Karpas-422 (cell line): ENCODE data around the gene MCM5.

- PRO-cap: no peak
- RAMPAGE, long total RNA: no peak
Observed at GRCh38 chr22:33490816-33491469, 429.3 kb downstream of the LARGE1 start.

- PRO-cap: bidirectional peak, plus-strand start at chr22:33563547, minus-strand start at chr22:33563332
- RAMPAGE, long total RNA: no peak
Observed at GRCh38 chr22:33563117-33563780, 357.0 kb downstream of the LARGE1 start.

GRCh38 chr22:33568093-33568510 lies 352.2 kb downstream of the LARGE1 start:
- PRO-cap: no peak
- RAMPAGE, long total RNA: no peak

- PRO-cap: no peak
- RAMPAGE, long total RNA: no peak
Observed at GRCh38 chr22:34580428-34580822, 485.5 kb upstream of the ISX start.

DNA sequence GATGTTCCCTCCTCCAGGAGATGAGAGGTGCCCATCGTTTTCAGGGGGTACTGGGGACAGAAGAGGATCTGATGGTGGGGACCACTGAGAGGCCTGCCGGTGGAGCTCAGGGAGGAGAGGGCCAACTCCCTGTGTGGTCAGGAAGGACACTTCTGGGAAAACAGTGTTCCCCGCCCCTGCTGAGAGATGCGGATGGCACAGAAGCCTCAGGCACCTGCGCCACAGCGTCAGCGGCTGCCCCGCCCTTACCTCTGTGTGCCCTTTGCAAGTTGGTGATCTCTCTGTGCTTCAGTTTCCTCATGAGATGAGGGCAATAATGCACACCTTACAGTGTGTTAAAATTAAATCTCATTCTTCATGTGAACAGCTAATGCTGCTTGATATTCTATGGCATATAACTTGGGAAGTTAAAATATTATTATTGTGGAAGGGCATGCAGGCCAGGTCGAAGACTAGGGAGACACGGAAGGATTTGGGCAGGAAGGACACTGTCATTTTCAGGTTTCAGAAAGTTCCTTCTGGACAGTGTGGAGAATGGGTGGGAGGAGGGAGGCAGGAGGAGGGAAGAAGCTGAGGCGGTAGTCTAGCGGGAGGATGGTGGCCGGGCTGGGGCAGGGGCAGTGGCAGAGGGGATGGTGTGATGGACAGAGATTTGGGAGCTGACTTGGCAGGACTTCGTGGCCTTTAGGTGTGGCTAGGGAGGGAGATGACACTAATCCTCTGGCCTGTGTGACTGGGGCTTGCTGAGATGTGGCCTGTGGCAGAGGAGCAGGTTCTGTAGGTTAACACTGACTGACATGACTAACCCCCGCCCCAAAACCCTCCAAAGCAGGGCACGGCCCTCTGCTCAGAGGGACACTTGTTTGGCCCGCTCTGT lies 15.1 kb downstream of the TOM1 start:
- PRO-cap: no peak
- RAMPAGE, long total RNA: no peak

GRCh38 chr22:35381774-35382277 lies 930 bp downstream of the HMOX1 start:
- PRO-cap: no peak
- RAMPAGE, long total RNA: no peak

DNA sequence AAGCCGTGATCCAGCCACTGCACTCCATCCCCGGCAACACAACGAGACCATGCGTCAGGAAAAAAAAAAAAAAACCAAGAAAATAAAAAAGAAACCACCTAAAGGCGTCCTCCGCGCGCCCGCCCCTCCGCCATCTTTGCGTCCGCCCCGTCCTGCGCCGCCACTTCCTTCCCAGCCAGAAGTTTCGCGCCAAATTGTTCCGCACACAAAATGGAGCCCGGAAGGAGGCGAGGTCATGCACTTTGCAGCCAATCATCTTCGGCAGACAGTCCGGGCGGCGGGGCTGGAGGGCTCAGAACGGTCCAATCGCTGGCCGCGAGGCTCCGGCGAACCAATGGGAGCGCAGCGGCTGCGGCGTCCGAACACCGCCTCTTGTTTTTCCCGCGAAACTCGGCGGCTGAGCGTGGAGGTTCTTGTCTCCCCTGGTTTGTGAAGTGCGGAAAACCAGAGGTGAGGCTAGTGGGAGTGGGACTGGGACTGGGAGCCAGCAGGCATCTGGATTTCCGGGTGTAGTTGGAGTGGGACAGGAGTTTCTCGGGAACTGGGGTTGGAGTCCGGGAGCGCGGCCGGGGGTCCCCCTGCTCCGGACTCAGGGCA lies at the start of gene MCM5:
Gene MCM5 (plus strand): TSS at position 382 of the 597 bp plus-strand sequence.
- PRO-cap: bidirectional peak, plus-strand start at position 384 of the sequence, minus-strand start at position 138 of the sequence
- RAMPAGE, long total RNA: no peak

DNA sequence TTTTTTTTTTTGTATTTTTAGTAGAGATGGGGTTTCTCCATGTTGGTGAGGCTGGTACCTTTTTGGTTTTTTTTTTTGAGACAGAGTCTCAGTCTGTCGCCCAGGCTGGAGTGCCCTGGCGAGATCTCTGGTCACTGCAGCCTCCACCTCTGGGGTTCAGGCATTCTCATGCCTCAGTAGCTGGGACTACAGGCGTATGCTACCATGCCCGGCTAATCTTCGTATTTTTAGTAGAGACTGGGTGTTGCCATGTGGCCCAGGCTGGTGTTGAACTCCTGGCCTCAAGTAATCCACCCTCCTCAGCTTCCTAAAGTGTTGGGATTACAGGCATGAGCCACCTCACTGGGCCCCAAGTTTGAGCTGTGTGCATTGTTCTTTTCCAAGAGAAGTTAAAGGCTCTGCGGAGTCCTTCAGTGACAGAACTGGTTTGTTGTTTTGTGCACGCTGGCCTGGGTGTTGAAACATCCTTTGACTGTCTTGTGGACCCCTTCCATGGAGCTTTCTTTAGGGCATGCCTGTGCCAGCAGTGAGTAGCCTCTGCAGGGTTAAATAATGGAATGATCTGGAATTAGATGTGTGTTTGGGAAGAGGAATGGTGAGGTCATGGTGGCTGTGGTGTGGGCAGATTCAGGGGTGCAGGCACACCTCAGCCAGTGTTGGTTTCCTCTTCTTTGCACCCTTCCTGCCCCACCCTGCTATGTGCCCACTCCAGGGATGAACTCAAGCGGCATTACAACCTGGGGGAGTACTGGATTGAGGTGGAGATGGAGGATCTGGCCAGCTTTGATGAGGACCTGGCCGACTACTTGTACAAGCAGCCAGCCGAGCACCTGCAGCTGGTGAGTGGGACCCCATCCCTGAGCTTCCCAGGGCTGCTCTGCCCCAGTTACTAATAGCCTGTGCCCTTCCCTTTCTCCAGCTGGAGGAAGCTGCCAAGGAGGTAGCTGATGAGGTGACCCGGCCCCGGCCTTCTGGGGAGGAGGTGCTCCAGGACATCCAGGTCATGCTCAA lies 2.9 kb downstream of the MCM5 start:
- PRO-cap: no peak
- RAMPAGE, long total RNA: no peak

- PRO-cap: no peak
- RAMPAGE, long total RNA: no peak
Observed at GRCh38 chr22:35426237-35427173, 26.6 kb downstream of the MCM5 start.

DNA sequence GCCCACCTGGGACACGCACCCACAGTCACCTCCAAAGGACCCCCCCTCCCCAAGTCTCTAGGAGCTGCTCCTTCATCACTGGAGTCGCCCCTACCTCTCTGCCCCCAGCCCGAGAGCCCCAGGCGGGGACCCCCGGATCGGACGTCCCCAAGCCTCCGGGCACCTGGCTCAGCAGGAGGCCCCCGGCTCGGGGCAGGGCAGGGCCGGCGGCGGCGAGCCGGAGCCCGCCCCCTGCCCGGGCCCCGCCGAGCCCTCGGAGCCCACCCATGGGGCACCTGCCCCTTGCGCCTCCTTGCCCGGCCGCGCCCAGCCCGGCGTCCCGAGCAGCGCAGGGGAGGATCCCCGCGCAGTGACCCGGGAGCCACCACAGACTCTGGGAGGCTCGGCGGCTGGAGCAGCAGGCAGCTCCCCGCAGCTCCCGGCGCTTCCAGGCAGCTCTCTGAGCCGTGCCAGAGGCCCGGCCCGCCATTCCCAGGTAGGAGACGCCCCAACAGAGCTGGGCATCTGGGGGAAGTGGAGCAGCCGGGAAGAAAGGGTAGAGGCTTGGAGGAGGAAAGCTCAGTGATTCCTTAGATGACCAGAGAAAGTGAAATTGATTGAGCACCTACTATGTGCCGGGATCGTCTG lies 508 bp downstream of the RASD2 start:
- PRO-cap: no peak
- RAMPAGE, long total RNA: no peak

GRCh38 chr22:35552211-35552801 lies 11.7 kb downstream of the RASD2 start:
- PRO-cap: no peak
- RAMPAGE, long total RNA: no peak

DNA sequence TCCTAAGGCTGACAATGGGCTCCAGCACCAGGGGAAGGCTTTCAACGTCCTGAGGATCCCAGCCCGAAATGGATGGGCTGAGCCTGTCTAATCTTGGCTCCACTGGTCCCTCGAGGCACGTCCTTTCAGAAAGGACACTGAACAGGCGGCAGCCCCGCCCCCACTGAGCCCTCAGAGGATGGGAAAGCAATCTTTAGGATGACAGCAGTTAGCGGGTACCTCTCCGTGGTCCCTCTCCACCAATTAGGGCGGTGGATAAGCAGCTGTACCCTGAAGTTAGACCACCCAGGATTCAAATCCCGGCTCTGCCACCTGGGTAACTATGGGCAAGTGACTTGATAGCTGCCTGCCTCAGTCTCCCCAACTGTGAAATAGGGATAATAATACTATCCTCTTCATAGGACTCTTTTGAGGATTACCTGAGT lies 27.3 kb downstream of the RASD2 start:
- PRO-cap: no peak
- RAMPAGE, long total RNA: no peak

DNA sequence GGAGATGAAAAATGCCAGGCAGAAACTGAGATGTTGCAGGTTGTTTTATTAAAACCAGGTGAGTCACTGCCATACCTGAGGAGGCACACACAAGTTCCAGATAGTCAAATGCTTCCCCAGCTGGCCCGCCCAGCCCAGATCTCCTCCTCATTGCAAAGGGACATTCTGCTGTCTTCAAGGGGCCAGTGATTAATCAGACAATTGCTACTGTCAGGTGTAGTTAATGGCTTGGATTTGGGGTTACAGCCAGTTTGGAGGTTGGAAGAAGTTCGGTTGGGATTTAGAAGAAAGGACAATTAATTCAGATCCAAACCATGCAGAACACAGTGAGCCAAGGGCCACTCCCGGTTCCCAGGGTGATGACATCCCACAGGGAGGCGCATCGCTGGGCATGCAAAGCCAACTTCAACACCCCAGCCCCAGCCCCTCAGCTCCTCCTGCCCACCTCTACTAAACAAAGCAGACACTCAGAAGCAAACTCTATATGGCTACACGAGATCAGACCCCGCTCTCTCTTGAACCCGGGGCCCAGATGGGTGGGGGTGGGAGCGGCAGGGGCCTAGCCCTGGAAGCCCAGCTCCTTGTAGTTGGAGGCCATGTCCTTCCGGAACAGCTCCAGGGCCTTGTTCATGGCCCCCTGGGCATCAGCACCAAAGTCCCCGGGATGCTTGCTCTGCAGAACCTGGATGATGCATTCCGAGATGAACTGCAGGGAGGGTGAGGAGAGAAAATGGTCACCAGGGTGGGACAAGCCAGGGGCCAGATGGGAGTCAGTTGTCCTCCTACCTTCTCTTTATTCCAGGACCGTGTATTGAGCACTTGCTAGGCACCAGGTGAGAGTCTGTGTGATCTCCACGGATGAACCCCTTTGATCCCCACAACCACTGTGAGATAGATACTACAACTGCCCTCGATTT lies 10.1 kb downstream of the MB start:
- PRO-cap: no peak
- RAMPAGE, long total RNA: no peak

DNA sequence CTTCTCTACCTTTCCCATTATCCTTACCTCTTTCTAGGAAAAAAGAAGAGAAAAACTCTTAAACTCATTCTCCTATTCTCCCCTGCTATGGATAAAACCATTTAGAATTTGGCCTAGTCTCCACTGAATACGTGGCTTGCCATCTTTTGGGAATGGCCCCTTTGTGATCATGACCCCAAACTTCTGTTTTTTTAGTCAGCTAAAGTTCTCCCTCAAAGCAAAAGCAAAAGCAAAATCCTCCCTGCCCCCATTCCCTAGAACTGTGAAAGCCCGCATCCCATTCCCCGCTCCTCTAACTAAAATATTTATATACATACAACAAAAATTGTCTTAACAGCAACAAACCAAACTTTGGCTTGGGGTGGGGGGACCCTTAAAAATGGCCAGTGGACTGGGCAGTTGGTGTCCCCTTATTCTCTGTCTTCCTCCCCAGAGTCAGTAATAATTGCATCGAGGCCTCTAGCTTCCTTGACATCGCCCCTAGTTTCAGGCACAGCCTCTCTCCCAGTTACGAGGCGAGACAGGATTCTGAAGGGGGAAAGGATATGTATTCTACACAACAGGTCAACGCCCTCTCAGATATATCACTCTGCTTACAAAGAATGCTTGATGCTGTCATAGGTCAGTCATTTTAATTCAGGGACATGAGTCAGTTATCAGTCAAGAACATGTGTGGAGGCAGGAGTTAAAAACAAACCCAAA lies 24.3 kb downstream of the APOL5 start:
- PRO-cap: no peak
- RAMPAGE, long total RNA: no peak

- PRO-cap: no peak
- RAMPAGE, long total RNA: no peak
Observed at GRCh38 chr22:35842834-35843282, 125.2 kb downstream of the APOL5 start.

DNA sequence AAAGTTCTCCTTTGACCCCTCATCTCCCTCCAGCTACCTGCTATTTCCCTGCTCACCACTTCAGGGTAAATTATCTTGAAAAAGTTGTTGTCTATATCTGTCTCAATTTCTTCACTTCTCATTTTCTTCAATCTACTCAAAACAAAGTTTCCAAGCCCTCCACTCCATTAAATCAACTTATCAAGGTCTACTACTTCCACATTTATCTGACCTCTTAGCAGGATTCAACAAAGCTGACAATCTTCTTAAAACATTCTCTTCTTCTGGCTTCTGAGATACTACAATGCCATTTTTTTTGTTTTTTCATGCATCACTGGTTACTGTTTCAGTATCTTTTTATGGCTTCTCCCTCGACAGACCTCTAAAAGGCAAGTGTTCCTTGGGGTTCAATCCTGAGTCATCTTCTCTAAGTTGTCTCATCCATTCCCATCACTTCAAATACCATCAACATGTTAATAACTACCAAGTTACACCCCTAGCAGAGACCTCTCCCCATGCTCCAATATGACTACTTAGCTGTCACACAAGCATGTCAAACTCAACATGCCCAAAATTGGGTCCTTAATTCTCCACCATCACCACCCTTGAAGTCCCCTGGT lies 125.5 kb downstream of the RBFOX2 start:
- PRO-cap: no peak
- RAMPAGE, long total RNA: no peak

GRCh38 chr22:36010022-36010648 lies 18.5 kb downstream of the RBFOX2 start:
- PRO-cap: no peak
- RAMPAGE, long total RNA: no peak

DNA sequence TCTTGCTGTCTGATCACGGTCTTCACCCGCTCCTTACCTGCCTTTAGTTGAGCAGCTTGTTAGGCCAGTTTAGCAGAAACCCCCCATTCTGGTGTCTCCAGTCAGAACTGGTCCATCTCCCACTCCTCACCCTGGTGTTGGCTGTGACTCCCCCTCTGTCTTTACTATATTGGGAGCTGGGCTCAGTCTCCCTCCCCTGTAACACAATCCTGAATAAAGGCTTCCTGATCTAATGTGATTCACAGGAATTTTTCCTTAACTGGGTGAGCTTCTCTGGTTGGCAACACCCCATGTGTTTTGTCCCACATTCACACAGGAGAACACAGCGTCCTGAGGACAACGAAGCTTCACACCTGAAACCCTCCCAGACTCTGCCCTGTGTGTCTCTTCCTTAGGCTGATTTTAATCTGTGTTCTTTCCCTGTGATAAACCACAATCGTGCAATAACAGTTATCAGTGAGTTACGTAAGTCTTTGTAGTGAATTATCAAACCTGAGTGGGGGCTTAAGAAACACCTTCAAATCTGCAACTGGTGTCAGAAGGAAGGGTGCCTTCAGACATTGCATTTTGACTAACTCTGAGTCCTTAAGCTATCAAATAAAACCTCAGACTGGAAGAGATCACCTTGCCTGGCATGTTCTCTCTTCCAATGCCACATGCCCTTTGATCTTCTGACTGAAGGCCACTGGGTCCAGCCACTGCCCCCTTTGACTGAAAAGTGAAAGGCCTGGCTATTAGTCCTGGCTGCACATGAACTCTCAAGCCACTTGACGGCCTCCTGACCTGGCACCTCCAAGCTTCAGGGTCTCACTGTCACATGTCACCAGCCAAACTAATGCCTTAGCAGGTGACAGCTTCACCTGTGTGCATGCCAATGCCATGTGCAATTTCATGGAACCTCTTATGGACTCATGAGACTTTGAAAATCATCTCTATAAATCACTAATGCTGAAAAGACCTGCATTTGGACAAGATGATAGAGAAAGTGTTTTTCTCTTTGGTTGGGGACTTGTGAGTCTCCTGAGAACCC lies 17.3 kb downstream of the APOL3 start:
- PRO-cap: no peak
- RAMPAGE, long total RNA: no peak

- PRO-cap: no peak
- RAMPAGE, long total RNA: no peak
Observed at GRCh38 chr22:36291808-36292372, 39.0 kb downstream of the APOL1 start.

DNA sequence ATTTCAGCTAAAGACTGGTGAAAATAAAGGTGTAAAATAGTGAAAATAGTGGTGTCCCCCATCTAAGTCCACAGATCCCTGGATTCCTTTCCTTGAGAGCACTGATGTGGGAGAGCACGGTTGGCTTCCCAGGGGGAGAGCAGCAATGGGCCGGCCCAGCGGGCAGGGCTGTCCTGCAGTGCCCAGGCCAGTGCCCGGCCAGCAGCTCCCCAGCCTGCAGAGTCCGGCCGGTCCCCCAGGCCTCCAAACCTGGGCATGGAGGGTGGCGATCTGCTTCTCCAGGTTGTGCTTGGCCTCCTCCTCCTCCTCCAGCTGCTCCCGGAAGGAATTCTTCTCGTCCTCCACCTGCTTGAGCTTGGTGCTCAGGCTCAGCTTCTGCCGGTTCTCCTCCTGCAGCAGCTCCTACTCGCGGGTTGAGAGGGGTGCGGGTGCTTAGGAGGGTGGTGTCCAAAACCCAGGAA lies 40.2 kb downstream of the APOL1 start:
- PRO-cap: no peak
- RAMPAGE, long total RNA: no peak